LUHMES (cell line): ENCODE results near the genes HAUS5 and TBCB.

- PRO-cap: no peak
These were observed 2.6 kb upstream of the HAUS5 start for GRCh38 chr19:35609745-35610534.

DNA sequence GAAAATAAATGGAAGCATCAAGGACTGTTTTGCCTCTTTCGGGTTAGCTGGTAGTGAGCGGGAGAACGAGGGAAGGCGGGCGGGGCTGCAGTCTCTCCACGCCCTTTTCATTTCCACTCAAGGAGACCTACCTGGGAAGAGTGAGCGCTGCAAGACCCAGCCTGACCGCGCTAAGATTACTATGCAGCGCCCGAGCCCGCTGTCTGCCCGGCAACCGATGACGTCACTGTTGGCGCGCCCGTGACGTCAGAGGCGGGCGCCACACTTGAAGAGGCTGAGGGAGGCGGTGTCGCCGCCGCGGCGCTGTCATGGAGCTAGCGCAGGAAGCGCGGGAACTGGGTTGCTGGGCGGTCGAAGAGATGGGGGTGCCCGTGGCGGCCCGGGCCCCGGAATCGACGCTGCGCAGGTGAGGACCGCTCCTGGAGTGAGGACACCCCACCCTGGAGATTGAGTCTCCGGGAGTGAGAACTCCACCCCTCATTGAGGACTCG lies at the start of gene HAUS5:
HAUS5 (plus strand) TSS at position 249 of the 491 bp plus-strand sequence.
- PRO-cap: bidirectional peak, plus-strand start at position 306 of the sequence, minus-strand start at position 178 of the sequence

DNA sequence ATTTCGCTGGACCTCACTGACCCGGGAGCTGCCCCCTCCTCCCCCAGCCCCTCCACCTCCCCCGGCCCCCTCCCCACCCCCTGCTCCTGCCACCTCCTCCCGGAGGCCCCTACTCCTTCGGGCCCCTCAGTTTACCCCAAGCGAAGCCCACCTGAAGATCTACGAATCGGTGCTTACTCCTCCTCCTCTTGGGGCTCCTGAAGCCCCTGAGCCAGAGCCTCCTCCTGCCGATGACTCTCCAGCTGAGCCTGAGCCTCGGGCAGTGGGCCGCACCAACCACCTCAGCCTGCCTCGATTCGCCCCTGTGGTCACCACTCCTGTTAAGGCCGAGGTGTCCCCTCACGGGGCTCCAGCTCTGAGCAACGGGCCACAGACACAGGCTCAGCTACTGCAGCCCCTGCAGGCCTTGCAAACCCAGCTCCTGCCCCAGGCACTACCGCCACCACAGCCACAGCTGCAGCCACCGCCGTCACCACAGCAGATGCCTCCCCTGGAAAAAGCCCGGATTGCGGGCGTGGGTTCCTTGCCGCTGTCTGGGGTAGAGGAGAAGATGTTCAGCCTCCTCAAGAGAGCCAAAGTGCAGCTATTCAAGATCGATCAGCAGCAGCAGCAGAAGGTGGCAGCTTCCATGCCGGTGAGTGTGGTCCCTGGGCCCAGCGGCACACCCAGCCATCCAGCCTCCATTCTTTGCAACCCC lies 3.5 kb downstream of the KMT2B start:
- PRO-cap: no peak

- PRO-cap: no peak
These were observed 1.6 kb downstream of the HSPB6 start for GRCh38 chr19:35754925-35755929.

DNA sequence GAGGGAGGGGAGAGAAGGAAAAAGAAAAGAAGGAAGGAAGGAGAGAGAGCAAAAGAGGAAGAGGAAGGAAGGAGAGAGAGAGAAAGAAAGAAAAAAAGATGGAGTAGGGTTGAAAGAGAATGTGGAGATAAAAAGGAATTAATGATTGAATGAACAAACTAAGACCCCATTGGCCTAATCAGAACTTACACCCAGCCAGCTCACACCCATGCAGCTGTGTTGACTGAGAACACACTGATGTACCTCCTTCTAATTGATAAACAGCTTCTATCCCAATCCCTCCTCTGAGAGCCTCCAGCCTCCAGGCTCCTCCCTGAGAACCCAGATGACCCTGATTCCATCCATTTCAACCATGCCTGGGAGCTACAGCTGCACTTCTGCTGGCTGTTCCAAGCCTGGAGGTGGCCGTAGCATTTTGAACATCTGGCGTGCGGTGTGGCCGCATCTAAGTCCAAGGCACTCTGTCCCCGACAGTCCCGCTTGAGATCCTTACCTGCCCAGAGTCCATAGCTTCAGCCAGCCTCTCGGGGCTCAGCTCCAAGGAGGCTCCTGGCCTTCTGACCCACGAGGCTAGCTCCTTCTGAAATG lies 1.1 kb downstream of the PRODH2 start:
- PRO-cap: no peak

- PRO-cap: no peak
These were observed 1.0 kb downstream of the NPHS1 start for GRCh38 chr19:35851252-35851739.

DNA sequence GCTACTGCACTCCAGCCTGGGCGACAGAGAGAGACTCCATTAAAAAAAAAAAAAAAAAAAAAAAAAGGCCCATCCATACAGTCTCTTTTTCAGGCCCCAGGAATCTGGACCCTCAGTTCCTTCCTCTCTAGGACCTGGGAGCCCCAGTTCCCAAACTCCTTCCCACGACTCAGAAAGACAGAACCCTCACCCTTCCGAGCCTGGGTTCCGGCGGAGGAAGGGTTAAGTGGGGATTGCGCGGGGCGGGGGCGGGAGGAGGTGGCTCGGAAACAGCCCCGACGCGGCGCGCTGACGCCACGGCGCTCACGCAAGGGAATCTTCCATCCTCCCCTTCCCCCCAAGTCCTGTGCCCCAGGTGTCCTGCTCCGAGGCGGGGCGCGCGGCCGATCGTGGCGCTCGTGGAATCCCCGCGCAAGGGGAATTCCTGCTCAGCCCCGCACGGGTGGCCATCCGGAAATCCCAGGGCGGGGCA lies 2.8 kb upstream of the HCST start:
- PRO-cap: bidirectional peak, plus-strand start at position 353 of the sequence, minus-strand start at position 213 of the sequence

GRCh38 chr19:35900291-35900965 lies 1.9 kb upstream of the HCST start:
- PRO-cap: bidirectional peak, plus-strand start at chr19:35900653, minus-strand start at chr19:35900541

DNA sequence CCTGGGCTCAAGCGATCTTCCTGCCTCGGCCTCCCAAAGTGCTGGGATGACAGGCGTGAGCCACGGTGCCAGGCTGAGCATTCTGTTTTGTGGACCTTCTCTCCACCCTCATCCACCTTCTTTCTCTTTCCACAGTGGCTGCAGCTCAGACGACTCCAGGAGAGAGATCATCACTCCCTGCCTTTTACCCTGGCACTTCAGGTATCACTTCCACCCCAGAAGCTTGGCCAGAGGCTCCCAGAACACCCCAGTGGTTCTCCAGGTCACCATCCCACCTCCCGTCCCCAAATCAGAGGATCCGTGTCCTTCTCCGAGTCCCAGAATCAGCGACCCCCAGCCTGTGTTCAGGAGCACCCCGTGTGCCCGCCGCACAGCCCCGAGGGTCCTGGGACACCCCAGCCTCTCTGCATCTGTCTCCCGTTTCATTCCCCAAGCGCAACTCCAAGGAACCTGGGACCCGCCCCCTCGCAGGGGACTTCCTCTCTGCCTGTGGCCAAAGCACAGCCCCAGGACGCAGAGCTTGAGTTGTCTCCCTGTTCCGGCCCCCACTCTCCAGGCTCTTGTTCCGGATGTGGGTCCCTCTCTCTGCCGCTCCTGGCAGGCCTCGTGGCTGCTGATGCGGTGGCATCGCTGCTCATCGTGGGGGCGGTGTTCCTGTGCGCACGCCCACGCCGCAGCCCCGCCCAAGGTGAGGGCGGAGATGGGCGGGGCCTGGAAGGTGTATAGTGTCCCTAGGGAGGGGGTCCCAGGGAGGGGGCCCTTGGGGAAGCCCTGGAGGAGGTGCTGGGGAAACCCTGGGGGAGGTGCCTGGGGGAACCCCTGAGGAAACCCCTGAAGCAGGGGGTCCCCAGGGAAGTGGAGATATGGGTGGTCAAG lies 1.1 kb downstream of the HCST start:
- PRO-cap: no peak

DNA sequence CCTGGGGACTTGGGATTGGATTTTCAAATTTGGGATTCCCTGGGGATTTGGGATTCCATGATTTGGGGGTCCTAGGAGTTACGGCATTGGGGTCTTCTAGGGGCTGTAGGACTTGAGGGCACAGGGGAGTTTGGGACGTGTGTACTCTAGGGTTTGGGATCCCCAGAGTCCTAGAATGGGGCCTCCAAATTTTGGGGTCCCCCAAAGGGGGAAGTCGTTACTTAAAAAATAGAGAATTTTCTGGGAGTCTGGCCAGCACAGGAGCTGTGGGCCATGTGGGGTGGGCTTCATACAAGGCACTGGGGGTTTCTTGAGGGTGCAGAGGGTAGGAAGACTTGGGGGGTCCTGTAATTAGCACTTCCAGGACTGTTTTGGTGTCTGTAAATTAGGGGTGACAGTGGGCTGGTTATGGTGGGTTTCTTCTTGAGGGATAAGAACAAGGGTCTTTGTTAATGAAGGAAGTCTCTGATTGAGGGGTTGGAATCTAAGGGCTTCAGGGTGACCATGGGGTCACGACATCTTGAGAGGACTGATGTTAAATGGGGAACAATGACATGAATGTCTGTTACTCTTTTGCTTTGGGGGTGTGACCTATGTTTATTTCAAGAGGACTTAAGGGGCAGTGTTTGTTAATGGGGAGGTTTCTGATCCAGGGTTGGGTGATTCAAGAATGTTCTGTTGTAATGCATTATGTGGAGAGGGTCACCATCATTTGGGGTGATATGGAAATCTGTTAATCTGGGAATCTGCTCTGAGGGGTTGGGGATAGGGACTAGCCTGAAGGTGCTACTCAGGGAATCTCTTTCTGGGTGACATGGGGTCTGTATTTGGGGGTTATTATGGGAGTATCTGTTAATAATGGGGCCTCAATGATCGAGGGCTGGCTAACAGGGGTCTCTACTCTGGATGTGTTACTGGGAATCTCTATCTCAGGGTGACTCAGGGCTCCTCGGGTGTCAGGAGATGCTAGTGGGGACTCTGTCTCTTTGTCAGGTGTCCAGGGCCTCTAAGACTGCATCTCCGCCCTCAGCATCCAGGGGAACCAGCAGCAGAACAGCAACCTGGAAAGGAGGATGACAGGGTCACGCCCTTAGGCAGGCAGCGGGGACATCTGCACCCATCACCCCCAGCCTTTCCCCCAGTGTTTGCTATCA lies 1.5 kb upstream of the ALKBH6 start:
- PRO-cap: no peak

DNA sequence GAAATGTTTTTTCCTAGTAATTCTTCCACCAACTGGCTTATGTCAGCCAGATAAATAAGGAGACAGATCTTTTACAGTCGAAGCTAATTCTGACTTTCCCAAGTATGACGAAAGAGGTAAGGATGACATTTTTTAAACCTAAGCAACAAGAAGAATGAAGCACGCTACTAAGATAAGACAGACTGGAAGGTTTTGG lies 609 bp downstream of the THAP8 start:
- PRO-cap: no peak

DNA sequence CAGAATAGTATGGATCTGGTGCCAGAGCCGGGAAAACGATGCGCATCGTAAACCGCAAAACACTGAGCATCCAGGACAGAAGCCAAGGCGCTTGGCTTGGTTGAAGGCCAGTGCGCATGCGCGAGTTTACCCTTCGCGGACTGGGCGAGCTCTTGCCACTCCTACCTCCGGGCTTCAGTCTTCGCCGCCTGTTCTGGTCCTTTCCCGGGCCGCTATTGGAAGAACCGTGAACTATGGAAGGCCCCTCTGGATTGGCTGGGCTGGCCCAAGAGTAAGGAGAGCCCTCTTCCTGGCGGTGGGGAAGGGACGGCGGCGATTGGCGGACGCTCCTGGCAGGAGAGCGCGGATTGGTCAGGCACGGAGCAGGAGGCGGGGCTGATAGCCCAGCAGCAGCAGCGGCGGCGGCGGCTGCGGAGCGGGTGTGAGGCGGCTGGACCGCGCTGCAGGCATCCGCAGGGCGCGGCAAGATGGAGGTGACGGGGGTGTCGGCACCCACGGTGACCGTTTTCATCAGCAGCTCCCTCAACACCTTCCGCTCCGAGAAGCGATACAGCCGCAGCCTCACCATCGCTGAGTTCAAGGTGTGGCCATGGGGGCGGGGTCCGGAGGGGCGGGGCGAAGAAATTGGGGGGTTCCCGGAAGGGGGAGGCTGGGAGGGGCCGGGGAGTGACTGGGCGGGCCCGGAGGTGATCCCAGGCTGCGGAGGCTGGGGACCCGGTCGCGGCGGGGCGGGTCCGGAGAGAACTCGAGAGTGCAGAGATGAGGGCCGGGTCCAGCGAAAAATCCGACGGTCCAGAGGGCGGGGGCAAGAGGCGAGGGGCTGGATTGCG lies at the start of gene TBCB:
TBCB (plus strand) TSS at position 375 of the 830 bp plus-strand sequence.
- PRO-cap: bidirectional peak, plus-strand start at position 424 of the sequence, minus-strand start at position 103 of the sequence; bidirectional peak, plus-strand start at position 689 of the sequence, minus-strand start at position 584 of the sequence

DNA sequence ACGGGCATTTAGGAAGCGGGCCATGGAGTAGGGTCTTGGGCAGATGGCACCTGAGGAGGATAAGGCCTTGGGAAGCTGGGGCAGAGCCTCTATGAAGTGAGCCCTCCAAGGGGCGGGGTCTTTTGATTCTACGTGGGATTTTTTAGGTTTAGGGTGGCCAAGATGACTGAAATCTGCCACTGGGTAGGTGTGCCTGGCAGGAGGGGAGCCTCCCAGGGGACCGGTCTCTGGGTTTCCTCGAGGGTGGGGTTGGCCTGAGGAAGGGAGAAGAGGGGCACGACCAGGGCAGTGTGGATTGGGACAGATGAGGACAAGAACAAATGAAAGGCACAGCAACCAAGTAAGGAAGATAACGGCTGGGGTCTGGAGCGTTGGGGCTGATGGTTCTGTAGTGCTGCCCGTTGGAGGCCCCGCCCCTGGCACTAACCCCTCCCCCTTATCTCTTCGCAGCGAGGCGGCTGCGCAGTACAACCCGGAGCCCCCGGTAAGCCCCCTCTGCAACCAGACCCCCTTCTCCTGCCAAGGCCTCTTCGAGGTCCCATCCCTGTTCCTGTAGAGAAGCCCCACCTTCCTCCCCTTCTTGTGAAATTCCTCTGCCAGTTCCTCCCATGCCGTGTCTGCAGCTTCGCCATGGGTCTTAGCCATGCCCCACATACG lies 2.1 kb downstream of the CAPNS1 start:
- PRO-cap: no peak

DNA sequence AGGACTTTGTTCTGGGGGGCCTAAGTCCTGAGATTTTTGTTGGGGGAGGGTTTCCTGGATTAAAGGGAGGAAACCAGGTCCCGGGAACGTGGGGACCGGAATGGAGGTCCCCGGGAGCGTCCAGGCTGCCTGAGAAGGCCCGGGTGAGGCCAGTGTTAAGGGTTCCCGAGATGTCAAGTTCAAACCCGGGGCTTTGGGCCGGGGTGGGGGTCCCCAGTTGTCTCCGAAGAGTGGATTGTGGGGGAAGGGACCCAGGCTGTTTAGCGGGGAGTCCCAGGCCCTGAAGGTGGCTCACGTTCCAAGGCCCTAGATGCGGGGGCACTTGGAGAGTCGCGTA lies 277 bp downstream of the COX7A1 start:
- PRO-cap: no peak

- PRO-cap: bidirectional peak, plus-strand start at chr19:36331497, minus-strand start at chr19:36331439
These were observed 47.8 kb downstream of the ZFP14 start for GRCh38 chr19:36331259-36331610.

DNA sequence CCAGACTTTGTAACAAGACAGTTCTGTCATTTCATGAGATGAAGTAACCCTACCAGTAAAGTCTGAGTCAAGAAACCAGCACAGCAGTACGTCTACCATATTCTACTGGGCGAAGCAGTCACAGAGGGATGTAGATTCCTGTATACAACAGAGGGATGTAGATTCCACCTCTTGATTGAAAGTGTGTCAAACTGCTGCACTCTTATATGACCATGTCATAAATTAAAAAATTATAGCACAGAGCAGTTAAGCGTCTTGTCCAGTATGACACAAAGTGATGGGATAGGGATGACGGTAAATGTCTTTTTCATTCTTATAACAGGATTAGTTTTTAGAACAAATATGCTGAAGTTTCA lies 13.2 kb upstream of the ZFP14 start:
- PRO-cap: no peak

DNA sequence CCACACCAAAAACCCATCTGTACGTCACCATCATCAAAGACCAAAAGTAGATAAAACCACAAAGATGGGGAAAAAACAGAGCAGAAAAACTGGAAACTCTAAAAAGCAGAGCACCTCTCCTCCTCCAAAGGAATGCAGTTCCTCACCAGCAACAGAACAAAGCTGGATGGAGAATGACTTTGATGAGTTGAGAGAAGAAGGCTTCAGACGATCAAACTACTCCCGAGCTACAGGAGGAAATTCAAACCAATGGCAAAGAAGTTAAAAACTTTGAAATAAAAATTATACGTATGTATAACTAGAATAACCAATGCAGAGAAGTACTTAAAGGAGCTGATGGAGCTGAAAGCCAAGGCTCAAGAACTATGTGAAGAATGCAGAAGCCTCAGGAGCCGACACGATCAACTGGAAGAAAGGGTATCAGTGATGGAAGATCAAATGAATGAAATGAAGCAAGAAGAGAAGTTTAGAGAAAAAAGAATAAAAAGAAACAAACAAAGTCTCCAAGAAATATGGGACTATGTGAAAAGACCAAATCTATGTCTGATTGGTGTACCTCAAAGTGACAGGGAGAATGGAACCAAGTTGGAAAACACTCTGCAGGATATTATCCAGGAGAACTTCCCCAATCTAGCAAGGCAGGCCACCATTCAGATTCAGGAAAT lies 39.3 kb downstream of the ZNF420 start:
- PRO-cap: no peak

DNA sequence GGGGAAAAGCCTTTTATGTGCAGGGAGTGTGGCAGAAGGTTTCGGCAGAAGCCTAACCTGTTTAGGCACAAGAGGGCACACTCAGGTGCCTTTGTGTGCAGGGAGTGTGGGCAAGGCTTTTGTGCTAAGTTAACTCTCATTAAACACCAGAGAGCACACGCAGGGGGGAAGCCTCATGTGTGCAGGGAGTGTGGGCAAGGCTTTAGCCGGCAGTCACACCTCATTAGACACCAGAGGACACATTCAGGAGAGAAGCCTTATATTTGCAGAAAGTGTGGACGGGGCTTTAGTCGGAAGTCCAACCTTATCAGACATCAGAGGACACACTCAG lies 7.5 kb upstream of the ZNF527 start:
- PRO-cap: no peak

- PRO-cap: unidirectional peak, plus-strand start at chr19:37654476; bidirectional peak, plus-strand start at chr19:37654682, minus-strand start at chr19:37654548; bidirectional peak, plus-strand start at chr19:37654915, minus-strand start at chr19:37654779
These were observed 608 bp downstream of the ZFP30 start for GRCh38 chr19:37654398-37655316.

GRCh38 chr19:37988751-37989331 lies 81.8 kb downstream of the SIPA1L3 start:
- PRO-cap: no peak